ENCODE data around the genes SUOX and RNF41.

GRCh38 chr12:55811621-55812397 is 5.7 kb downstream of the SARNP start:
- RRBS = no CpG with 5 or more reads among the region's 6 CpGs

- RRBS = no CpG with 5 or more reads among the region's 1 CpG
Measured at GRCh38 chr12:55958416-55958903, 7.4 kb downstream of the PMEL start.

DNA sequence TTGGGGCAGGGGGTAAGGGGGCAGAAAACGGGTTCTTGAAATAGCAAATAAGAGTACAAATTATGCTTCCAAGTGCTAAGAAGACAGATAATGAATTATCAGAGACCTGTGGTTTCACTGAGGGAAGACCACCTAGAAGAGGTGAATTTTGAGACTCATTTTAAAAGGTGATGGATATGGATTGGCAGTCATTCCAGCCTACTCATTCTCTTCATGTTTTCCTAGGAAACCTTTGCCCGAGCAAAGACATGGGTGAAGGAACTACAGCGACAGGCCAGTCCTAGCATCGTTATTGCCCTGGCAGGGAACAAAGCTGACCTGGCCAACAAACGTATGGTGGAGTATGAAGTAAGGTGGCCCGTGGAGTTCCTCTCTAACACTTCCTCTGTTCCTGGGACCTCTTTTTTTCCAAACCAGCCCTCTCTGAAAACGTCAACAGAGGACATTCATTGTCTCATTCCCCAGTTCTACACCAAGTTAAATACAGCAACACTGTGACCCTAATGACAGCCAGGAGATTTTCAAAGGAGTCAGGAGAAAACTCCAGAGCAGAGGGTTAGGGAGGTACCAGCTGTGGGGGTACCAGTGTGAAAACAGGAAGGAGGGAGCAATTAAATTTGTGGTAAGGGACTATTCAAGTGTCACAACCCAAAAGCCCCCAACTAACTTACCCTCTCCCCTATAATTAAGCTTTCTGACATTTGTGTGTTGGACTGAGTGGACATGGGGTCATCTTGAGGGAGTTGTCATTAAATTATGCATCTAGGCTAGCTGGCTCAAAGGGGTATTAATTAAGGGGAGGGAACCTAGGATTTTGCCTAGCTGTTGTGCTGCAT is 6.4 kb upstream of the SUOX start:
- RRBS = no CpG with 5 or more reads among the region's 7 CpGs

GRCh38 chr12:55996976-55998048 is at the start of gene SUOX:
Gene SUOX, plus strand, starts transcription at chr12:55997276.
- RRBS = 1% methylated on average over 9 of the region's 25 CpGs

- RRBS = no CpG with 5 or more reads among the region's 7 CpGs
Measured at GRCh38 chr12:56024564-56025108, 3.8 kb downstream of the IKZF4 start.

DNA sequence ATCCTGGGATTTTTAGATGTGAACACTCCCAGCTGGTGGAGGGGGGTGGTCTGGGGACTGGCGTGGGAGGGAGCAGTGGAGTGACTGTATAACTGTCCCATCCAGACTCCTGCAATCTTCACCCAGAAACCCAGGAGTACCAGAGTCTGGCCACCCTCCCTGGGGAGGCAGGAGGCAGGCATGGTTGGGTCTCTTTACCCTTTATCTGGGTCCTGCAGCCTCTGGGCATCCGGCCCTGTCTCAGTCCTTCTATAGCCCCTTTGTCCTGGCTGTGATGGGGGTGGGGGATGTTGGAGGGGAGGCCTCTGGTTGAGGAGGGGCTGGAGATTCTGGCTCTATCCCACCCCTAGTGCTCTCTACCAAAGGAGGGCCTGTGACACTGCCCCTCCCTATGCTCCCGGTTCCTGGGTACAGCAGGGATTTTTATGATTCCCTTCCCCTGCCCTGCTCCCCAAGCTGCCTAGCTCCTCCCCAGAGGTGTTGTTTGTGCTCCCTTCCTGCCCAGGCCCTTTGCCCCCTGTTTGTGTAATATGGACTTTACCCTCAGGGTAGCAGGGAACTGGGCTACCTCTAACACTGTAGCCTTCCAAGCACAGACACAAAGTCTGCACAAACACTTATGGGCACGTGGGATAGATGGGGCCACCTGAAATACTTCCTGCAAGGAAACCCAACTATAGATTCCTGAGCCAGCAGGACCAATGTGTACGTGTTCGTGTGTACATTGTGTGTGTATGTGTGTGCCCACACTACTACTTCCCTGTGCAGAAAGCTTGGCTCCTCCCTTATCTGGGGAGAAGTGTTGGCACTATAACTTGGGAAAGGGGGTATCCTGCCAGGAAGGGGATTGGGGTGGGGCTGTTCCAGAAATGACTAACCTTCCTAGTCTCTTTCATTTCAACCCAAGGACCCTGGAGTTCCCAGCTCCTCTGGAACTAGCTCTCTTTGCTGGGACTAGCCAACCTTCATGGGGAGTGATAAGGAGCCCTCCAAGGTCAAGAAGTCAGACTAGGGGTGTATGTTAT is 1.8 kb downstream of the ERBB3 start:
- RRBS = no CpG with 5 or more reads among the region's 6 CpGs

DNA sequence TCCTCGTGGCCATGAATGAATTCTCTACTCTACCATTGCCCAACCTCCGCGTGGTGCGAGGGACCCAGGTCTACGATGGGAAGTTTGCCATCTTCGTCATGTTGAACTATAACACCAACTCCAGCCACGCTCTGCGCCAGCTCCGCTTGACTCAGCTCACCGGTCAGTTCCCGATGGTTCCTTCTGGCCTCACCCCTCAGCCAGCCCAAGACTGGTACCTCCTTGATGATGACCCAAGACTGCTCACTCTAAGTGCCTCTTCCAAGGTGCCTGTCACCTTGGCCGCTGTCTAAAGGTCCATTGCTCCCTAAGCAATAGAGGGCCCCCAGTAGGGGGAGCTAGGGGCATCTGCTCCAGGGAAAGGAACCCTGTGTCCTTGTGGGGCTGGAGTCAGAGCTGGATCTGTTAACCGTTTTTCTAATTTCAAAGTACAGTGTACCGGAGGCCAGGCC is 5.1 kb downstream of the ERBB3 start:
- RRBS = no CpG with 5 or more reads among the region's 14 CpGs

GRCh38 chr12:56104854-56105547 is 642 bp downstream of the PA2G4 start:
- RRBS = 2% methylated on average over 5 of the region's 35 CpGs

GRCh38 chr12:56129082-56129791 is 1.2 kb downstream of the ESYT1 start:
- RRBS = 4% methylated on average over 5 of the region's 34 CpGs

GRCh38 chr12:56154153-56154935 is 2.0 kb downstream of the MYL6B start:
- RRBS = no CpG with 5 or more reads among the region's 2 CpGs

DNA sequence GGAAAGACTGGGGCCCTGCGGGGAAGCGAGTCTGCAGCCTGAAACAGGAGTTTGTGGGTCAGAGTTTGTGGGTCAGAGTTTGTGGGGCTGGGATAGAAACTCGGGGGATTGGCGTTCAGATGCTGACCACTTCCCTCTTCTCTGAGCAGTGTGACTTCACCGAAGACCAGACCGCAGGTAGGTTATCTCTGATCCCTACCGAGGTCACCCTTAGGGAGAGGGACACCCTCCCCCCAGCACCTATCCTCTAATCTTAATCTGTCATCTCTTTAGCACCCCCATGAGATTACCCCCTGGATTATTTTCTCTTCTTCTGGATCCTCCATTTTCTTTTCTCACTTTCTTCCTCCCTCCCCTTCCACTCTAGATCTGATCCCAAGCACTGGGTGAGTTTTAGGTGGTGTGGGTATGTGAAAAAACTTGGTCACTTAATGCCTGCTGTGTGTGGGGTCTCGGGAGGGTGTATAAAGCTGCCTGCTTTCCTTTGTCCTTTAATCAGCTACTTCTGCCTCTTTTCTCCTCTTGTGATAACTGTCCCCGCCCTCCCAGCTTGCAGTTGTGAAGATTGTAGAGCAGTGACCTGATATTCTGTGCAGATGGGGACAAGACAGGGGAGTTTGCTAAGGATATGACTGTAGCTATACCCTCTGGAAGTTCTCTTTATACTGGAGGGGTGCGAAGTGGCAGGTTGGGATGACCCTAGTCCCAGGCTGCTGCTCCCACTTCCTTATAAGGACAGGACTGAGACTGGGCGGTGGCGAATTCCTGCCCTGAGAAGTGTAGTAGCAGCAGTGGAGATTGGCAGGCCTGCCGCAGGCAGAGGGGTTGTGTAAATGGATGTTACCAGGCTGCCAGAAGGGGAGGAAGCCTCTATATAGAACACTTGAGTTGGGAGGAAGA is 626 bp downstream of the MYL6 start:
- RRBS = no CpG with 5 or more reads among the region's 13 CpGs

GRCh38 chr12:56163910-56164748 is 6.0 kb downstream of the MYL6 start:
- RRBS = 98% methylated on average over 3 of the region's 20 CpGs

- RRBS = 4% methylated on average over 2 of the region's 6 CpGs
Measured at GRCh38 chr12:56189034-56189165, 383 bp downstream of the SMARCC2 start.

DNA sequence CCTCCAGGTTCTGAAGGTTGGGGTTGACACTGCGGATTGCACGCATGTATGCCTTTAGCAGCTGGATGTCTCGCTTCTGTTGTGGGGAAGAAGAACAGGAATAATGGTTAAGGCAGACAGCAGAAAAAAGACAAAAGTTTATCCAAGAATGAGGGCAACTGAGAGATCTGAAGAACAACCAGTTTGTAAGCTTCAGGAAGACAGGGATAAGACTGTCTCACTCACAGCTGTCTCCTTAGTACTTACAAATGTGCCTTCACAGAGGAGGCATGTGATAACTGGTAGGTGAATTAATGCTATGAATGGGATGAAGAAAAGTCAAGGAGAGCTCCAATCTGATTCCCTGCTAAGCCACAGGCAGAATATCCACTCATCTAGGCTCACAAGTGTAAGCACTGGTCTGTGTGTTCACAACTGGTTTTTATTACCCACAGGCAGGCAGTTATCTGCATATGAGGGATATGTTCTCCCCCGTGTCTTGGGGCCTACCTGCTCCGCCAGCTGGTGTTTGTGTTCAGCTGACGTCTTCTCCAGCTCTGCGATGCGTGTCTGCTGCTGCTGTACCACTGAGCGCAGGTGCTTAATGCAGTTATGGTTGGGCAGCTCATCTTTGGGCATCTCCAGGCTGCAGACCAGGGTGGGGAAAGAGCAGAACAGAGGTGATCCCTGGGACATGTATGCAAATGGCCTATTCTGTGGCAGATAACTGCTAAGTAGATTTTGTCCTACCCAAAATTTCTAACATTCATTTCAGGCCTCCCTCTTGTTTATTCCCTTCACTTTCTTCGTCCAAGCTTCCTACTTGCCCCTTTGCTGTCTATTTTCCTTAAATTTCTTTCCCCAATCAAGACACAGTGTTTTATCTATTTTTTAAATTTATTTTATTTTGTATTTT is 13.8 kb downstream of the RNF41 start:
- RRBS = no CpG with 5 or more reads among the region's 10 CpGs

DNA sequence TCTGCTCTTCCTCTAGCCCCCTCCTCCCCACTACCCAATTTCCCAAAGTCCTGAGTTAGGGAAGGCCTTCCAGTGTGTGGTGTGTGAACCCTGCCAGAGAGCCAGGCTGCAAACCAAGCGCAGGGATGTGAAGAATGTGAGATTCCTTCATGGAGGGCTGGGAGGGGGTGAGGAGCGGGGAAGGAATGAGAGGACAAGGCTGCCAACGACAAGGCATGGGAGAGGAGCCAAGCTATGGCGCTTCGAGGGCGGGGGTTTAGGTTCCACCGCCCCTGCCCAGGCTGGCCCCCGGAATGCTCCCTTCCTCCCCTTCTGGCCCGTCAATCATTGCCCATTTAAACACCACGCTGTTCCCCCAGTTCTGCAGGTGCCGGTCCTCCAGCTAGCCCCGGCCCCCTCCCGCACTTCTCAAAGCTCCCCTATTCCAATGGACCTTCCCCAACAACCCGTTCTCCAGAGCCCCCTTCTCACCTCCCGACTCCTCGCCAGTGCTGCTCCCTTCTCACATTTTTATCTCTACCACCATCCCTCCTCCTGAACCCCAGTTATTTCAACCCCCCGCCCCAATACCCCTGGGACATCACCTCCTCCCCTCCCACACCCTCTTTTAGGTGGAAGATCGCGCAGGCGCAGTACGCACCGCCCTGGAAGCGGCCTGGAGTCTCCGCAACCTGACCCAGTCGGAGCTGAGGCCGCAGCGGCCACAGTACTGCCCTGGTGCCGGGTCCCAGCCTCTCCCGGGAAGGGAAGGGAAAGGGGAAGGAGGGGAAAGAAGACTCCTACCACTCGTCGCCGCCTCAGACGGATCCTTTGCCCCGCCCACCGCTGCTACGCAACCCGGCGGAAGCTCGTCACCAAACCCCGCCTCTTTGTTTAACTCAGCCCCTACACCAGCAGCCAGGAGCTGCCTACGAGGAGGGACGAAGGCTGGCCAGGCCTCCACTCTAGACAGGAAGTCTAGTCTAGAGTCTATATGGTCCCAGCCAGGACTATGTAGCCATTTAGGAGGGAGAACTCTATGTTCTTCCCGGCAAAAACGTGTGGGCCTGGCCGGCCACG is at the start of gene RNF41:
Gene RNF41, minus strand, starts transcription at position 803 of the 1,059 bp plus-strand sequence.
- RRBS = 2% methylated on average over 11 of the region's 46 CpGs

GRCh38 chr12:56228821-56229700 is 790 bp upstream of the SLC39A5 start:
- RRBS = no CpG with 5 or more reads among the region's 18 CpGs

GRCh38 chr12:56364553-56364962 is 1.9 kb upstream of the APOF start:
- RRBS = no CpG with 5 or more reads among the region's 2 CpGs

DNA sequence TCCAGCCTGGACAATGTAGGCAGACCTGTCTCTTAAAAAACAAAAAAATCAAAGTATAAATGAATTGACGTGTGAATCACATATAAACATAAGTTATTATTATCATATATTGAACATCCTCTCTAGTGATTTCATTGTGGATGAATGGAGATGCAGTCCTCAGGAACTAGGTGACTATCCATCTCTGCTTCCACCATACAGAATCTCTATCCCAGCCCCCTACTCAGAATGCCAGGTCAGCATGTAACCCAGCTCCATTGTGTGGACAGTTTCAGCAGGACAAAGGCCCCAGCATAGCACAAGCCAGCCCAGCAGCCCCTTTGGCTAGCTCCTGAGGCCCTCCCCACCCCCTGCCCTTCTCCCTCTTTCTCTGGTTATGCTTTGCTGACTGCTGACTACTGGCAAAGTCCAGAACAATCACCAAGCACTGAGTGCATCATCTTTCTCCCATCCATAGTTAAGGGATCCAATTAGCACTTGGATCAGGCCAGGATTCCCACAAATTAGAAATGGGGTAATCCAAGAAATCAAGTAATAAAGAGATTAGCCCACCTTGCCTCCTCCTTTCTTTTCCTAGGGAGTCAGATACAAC is 5.8 kb upstream of the SPRYD4 start:
- RRBS = no CpG with 5 or more reads among the region's 1 CpG

GRCh38 chr12:56464682-56464987 is 3.7 kb upstream of the SPRYD4 start:
- RRBS = no CpG with 5 or more reads among the region's 6 CpGs